Measurements from ENCODE around the genes GARIN4, ANGEL2 and SMYD2.

DNA sequence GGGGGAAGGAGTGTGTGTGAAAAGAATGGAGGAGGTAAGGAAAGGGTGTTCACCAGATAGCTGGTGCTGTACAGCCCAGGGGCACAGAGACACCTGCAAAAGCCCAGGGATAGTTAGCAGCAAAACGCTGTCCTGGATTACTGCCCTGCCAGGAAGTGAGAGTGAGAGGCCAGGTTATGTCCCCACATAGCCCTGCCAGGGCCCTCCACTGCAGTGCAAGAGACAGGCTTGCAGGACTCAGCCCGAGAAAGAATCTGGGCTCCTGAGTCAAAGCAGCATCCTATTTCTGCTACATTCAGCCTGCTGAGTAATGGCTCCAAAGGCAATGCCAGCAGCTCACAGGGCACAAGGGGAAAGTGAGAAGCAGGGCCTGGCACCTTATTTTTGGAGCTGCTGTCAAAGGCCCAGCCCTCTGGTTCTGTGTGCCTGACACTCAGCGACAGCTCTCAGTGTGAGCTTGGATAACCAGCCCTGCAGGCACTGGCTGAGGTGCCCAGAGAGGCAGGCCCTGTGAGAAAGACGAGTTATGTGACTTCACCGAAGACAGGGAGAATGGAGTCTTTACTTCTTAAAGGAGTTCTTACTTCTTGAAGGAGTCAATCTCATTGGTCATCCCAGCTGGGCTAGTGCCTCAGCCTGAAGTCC lies 83.9 kb downstream of the DTL start:
- PRO-cap, result no peak

GRCh38 chr1:212257224-212257694 lies 28.0 kb upstream of the PPP2R5A start:
- PRO-cap, result no peak

DNA sequence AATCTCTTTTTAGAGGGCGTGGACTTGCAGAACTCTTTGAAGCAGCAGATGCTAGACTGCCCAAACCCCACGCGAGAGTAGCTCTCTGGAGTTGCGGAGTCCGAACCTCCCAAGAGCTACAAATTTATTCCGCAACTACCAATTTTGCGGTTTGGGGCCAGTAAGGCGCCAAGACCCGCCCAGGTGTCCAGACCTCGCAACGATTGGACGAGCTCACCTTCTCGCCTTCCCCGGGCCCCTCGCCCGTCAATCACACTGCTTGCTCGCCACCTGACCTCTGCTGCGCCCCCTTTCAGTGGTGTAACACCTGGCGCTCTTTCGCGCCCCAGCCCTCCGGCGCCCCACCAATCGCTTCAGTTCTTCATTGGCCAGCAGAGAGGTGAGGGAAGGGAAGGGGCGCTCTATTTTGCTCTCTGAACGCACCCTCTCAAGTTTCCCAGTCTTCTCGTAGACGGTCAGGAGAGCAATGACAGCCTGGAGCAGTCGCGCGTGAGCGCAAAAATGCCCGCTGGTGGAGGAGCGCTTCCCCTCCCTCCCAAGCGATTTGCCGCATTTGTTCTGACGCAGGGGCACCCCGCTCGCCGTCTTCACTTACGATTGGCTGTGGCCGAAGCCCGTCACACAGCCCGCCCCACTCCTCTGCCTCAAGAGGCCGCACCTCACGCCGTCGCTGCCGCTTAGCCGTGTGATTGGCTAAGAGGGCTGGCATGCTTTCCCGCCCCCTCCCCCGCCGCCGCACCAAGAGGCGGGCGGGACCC lies 475 bp upstream of the PPP2R5A start:
- PRO-cap, result bidirectional peak, plus-strand start outside the sequence, minus-strand start at position 546 of the sequence

DNA sequence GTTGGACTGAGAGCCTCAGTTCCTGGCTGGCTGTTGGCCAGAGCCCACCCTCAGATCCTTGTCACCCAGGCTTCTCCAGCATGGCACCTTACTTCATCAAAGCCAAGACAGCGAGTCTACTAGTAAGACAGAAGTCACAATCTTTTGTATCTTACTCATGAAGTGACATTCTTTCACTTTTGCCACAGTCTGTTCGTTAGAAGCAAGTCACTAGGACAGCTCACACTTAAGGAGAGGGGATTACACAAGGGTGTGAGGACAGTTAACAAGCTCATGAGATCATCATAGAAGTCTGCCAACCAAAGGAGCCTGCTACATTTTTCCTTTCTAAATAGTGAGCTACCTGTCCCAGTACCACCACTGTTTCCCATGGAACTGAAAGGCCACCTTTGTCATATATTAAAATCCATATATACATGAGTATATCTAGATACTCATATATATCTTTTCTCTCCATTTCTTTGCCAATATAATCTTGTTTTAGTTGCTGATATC lies 61.5 kb downstream of the PACC1 start:
- PRO-cap, result no peak

DNA sequence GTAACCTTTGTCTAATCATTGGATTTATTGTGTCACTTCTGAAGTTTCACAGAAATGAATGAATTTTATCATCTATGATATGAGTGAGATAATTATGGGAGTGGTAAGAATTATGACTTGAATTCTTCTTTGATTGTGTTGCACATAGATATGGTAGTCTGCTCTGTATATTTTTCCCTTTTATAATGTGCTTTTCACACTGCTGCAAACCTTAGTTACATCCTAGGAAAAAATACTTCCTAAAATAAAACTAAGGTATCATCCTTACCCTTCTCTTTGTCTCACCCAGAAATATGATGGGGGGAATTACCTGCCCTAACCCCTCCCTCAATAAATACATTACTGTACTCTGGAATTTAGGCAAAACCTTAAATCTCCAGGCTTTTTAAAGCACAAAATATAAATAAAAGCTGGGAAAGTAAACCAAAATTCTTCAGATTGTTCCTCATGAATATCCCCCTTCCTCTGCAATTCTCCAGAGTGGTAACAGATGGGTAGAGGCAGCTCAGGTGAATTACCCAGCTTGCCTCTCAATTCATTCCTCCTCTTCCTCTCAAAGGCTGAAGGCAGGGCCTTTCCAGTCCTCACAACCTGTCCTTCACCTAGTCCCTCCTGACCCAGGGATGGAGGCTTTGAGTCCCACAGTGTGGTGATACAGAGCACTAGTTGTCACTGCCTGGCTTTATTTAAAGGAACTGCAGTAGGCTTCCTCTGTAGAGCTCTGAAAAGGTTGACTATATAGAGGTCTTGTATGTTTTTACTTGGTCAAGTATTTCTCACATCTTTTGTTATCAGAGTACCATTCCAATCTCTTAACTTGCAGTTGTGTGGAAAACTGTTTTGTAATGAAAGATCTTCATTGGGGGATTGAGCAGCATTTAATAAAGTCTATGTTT lies 53.5 kb downstream of the PACC1 start:
- PRO-cap, result no peak

DNA sequence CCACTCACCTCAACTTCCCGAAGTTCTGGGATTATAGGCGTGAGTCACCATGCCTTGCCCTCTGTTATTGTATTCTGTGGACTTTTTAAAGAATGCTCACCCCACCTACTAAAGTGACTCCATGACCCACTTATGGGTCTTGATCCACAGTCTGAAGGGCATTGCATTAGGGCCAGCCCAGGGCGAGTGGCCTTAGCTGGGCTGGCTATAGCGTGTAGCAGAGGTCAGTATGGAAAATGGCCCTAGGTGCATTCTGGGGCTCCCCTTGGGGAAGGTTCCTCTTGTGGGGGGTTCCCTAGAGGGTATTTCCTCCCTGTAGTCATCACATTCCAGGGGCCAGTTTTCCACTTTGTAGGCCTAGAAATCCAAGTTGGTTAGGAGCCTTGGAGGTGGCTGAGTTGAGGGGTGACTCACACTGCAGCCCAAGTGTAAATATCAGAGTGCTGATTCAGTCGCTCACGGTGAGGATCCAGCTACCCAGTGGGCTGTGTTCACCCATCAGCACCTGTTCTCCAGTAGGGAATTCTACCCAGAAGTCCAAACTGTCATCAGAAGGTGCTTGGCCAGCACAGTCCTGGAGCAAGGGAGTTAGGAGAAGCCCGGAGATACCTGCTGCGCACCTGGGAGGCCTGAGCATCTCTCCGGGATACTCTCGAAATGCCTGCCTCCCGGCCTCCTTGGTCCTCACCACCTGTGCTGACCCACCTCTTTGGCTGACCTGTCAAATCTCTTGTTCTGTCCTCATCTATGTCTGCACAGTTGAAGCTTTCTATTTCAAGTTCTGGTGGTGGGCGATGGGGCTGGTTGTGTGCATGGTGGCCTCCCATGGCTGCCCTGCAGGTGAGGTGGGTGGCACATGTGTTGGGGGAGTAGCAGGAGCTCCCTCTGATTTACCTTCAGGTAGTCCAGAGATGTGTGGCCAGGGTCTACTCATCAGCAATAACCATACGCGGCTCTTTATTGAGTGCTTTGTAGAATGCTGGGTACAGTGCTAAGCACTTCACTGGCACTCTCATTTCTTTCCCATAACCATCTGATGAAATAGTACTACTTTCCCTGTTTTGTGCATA lies 52.3 kb downstream of the NENF start:
- PRO-cap, result no peak

DNA sequence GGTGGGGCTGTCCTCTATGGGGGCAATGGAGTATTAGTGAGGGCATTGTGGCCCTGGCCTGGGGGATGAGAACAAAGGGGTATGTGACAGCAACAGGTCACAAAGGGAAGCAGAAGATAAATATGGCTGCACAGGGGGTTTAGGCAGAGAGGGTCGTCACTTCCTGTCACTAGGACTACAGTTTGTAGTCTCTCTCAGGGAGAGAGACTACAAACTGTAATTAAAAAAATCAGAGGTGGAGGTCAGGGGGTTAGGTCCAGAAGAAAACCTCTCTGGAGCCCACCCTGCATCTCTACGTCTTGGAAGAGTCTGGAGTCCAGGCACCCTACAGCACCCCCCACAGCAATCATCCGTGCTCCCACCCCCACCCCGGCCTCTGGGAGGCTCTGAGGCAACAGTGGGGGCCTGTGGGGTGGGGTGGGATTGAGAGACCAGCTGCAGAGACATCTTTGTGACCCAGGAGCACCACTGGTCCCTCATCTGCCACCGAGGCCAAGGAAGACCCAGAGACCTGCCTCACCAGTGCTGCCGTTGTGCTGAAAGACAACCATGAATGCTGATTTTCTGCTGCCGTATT lies at the start of gene GARIN4:
GARIN4 (plus strand) TSS at position 146 of the 577 bp plus-strand sequence.
- PRO-cap, result no peak

DNA sequence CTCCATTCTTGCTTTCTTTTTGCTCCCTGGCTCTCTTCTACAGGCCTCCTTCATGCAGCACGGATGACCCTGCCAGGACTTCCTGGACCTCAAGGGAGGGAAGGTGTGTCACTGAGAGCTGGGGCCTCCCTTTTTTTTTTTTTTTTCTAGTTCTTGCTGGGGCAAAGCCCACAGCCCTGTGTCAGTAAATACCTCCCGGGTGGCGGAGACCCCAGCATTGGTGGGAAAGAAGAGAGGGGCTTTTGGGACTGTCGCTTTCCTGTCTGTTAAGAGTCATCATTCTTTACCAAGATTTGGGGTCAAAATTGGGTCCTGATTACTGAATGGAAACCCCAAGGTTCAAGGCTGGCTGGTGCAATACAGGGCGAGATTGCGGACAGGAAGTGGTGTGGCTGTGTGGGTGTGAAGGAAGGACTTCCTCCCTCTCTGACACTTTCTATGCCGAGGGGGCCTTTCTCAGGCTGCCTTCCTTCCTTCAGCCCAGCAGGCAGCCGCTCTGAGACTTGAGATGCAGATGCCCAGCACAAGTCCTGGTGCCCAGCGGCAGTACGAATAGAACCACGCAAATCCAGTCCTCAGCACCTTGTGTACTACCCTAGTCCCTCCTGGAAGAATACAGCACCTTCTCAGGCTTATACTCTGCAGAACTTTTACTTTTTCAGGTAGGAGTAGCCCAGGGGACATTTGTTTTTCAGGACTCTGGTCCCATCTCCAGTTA lies 16.4 kb downstream of the BATF3 start:
- PRO-cap, result no peak

- PRO-cap, result no peak
Measured at GRCh38 chr1:212794407-212795207, 2.9 kb downstream of the TATDN3 start.

GRCh38 chr1:212909799-212910293 lies 40.5 kb upstream of the VASH2 start:
- PRO-cap, result no peak

DNA sequence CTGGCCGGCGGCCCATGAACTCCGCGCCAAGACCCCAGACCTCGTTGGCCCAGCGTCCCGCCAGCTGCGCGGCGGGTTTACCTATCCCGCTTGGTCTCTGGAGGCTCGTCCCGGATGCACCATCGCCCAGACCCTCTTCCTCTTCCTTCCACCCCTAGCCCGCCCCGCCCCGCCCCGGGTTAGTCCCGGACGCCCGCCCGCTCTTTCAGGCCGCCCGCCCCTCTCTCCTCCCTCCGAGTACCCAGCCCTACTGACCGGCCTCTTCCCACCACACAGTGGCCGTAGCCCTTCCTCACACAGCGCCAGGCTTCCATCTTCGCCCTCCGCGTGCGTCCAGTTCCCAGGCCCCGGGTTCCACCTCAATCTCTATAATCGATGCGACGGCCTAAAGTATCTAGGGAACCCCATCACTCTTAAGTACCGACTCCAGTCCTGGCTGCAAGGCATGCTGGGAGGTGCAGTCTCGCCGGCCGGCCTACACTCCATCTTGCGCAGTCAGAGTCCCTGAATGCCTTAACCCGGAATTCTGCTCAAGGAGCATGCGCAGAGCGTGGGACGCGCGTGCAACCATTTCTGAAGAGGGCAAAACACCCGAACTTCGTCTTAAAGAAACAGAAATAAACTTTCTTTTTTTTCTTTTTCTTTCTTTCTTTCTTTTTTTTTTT lies at the start of gene ANGEL2:
ANGEL2 (minus strand) TSS at position 510 of the 665 bp plus-strand sequence.
- PRO-cap, result bidirectional peak, plus-strand start at position 271 of the sequence, minus-strand start at position 99 of the sequence; bidirectional peak, plus-strand start at position 571 of the sequence, minus-strand start at position 489 of the sequence

- PRO-cap, result no peak
Measured at GRCh38 chr1:213905387-213905732, 82.4 kb upstream of the PROX1 start.

DNA sequence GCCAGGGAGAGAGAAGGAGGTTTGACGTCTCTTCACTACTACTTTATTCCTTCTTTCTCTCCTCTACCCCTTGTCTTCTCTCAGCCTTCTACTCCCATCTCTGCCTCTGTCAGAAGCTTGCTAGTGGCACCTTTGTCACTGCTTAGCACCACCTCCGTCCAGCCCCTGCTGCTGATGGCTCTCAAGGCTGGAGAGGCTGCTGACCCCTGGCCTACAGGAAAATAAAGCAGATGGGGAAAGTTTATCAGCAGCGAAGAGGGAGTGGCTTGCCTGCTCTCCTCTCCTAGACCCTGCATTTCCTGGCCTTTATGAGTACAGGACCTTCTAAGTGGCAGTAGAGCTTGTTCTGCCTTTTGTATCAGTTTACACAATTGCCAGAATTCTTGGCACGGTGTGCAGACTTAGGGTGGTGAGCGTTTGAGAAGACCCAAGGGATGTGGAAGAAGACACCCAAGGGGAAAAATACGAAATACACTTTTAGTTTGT lies 27.0 kb downstream of the PROX1 start:
- PRO-cap, result no peak

DNA sequence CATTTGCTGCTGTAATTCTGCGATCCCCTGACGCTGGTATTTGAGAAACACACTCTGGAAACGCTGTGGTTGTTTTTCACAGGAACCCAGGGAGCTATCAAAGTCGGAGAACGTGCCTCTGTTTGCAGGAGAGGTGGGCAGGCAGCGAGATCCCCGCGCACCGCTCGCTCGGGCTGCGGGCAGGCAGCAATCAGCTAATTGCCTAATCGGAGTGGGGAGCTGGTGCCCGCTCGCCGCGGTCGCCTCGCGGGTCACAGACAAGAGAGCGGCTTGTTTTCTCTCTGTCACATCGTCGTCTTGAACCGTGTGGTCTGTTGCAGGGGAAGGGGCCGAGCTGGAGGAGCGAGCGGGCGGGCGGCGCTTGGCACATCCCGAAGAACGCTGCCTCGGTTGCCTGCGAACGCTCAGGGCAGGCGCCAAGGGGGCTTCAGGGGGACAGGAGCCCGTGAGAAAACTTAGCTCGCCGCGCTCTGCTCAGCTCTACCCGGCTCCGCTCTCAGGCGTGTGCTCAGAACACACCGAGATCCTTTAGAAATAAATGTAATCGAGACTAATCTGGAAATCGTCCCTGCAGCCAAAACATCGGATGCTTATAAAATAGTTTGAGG lies 93.7 kb upstream of the SMYD2 start:
- PRO-cap, result no peak

DNA sequence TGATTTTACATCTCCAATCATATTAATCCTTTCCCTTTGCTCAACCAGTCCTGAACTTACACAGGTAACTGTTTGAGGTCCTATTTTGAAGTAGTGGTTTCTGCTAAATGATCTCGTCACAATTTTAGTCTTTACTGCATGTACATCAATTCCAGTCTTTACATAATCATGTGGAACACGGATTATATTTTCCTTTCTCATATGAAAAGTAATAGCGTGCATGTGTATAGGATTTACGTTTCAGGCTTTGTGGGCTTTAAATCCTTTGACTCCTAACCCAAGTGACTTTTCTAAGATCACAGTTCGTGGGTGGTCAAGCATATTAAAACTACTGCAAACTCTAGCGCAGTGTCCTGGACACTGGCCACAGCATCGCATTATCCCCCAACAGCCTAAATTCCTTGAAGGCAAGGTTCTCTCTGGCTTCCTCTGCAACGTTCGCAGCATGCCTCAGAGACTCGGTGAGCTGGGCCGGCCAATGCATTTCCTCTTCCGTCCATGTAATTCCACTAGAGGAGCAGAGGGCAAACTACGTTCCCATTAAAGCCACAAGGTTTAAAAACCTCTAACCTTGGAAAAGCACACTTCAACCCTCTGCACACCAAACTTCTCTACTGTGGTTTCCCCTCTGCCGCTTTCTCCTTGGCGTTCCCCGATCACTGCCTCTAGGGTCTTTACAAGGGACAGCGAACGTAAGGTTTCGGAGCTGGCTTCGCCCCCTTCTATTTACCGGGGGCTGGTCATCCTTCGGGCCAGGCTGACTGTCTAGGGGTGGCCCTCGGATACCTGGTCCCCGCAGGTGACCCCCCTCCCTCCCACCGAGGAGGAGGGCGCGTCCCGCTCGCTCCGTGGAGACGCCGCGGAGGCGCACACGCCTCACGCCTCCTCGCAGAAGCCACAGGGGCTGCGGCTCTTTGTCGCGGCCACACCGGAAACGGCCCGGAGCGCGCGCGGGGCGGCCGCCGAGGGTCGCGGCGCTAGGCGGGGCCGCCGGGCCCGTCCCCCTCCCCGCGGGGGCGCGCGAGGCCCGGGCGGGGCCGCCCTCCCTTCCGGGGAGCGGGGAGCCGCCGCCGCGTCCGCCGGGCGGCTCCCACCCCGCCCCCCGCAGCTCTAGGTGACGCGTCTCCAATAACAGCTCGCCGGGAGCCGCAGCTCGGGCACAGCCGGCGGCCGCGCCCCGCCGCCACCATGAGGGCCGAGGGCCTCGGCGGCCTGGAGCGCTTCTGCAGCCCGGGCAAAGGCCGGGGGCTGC lies at the start of gene SMYD2:
SMYD2 (plus strand) TSS at position 1,093 of the 1,252 bp plus-strand sequence.
- PRO-cap, result unidirectional peak, plus-strand start at position 453 of the sequence; unidirectional peak, plus-strand start at position 509 of the sequence; bidirectional peak, plus-strand start at position 1,160 of the sequence, minus-strand start at position 936 of the sequence

GRCh38 chr1:214337356-214338191 lies 56.6 kb downstream of the SMYD2 start:
- PRO-cap, result no peak

- PRO-cap, result no peak
Measured at GRCh38 chr1:214514513-214515124, 36.8 kb downstream of the PTPN14 start.

DNA sequence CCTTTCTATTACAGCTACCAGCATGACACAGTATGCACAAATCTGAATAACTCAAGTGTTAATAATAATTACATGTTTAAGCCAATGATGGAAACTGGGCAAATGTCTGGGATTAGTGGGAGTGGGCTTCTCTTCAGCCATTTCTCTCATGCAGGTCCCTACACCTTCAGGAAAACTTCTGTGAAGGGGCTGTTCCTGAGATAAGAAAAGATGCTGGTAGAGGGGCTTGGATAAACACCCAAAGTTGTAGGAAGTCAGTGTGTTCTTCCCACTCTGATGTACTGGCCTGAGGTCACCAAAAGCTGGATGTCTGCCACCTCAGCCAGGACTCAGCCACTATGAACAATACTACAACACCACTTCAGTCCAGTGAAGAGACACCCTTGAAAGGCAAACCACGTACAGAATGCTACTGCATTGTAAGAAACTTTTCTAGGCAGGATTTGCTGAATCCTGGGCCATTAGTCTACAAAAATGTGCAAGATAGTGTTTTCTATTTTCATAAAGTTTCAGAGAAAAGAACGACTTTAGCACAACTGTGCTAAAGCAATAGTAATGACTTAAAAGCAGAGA lies 2.5 kb downstream of the PTPN14 start:
- PRO-cap, result no peak

DNA sequence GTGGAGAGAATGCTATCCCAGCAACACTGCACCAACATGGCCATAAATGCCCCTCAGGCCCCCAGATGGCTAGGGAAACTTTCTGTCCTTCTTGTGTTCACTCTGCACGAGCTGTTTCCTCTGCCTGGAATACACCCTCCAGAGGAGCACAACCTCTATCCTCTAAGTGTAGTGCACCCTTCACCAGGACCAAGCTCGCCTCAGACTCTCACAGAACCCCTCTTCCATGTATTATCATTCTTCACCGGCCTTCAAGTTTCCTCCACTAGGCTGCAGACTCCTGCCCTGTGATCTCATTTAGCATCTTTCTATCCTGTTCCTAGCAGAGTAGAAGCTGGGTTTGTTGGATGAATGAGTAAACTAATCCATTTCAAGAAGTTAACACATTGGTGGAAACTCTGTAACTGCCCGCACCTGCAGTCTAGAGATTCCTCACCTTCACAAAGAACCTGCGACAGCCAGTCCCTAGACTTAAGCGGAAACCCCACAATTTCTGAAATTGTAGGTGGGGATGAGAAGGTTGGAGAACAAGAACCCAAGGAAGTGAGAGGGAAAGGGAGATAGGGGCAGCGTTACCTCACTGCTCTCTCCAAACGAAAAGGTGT lies 1.4 kb downstream of the PTPN14 start:
- PRO-cap, result no peak

DNA sequence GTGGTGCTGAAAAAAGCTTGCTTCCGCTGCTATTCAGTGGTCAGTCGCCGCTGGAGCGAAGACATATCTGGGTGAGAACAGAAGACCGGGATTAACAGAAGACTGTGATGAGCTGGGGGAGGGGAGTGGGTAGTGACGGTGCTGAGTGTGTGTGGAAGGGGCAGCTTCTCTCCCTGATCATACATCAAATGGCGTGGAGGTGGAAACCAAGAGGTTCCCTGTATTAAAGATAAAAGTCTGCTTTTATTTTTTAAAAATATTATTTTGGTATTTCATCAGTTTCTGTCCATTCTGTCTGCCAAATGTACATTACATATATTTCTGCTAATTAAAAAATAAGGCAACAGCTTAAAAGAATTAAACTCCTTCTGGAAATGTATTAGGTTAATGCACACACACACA lies 1.3 kb downstream of the KCNK2 start:
- PRO-cap, result no peak